Measurements from ENCODE around the genes NT5C3A and RP9.

GRCh38 chr7:32887527-32887806 is 4.1 kb downstream of the KBTBD2 start:
- PRO-cap = no peak

GRCh38 chr7:32892462-32892955 is 949 bp upstream of the KBTBD2 start:
- PRO-cap = no peak

GRCh38 chr7:32892956-32893259 is 1.3 kb upstream of the KBTBD2 start:
- PRO-cap = no peak

GRCh38 chr7:32992545-32992942 is 35.3 kb downstream of the FKBP9 start:
- PRO-cap = no peak

DNA sequence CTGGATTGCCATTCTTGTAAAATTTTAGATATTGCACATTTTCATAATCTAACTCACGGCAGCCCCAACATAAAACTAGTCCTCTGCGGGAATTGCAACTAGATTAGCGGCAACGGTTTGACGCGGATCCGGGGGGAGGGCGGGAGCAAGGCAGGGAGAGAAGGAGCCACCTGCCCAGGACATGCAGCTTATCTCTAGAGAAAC is 633 bp downstream of the NT5C3A start:
- PRO-cap = no peak

DNA sequence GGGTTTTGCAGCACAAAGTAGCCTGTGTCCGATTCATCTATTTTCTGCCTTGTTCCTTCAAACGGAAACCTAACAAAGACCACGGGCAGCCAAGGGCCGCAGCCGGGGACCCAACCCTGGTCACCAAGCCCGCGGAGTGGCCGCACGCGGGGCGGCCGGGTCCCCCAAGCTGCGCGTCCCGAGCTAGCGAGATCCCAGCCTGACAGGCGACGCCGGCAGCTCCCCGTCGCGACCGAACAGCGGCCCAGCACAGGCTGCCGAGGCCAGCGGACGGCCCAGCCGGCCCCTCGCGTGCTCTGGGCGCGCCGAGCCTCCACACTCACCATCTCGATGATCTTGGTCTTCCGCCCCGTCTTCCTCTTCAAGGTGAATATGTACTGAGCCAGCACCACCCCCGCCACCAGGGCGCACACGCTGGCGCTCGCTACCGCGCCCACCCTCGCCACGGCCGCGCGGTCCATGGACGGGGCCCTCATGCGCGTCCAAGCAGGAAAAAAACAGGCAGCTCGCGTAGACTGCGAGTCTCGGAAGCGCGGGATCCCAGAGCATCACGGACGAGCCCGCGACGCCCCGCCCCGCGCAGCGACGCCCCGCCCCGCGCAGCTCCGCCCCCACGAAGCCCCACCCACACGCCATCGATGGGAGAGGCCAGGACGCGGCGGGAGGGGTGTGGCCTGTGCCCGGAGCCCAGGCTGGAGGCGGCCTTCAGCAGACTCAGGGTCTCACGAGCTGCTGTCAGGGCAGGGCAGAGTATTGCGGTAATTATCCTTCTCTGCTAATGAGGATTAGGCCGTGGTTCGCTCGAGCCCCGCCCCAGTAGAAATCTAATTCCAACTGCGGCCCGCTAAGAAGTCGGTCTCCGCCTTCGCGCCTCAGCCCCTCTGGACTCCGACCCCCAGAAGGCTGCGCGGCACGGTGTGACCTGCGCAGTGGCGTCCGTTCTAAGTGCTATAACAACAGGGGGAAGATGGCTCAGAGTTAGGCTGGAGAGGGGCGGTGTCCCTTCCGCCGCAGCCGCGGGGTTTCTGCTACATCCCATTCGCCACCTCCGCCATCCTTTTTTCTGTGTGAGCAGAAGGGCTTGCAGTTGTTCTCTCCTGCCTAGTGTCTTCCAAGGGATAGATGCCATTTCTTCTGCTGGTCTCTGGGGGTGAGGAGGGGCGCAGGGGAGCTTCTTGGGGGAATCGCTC is at the start of gene NT5C3A:
NT5C3A (minus strand) TSS at position 532 of the 1,190 bp plus-strand sequence.
- PRO-cap = bidirectional peak, plus-strand start at position 690 of the sequence, minus-strand start at position 526 of the sequence; bidirectional peak, plus-strand start at position 981 of the sequence, minus-strand start at position 883 of the sequence

GRCh38 chr7:33108687-33109964 is at the start of gene RP9:
RP9 (minus strand) TSS chr7:33109404.
- PRO-cap = bidirectional peak, plus-strand start at chr7:33109586, minus-strand start at chr7:33109403

GRCh38 chr7:33351673-33352073 is 222.3 kb downstream of the BBS9 start:
- PRO-cap = no peak

DNA sequence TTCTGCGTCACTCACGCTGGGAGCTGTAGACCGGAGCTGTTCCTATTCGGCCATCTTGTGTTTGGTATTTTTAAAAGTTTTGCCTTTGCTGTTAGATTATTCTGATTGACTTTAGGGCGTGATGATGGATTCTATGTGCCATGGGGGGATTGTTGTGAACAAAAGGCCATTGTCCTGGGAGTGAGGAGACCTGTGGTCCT is 89.1 kb downstream of the BMPER start:
- PRO-cap = no peak

GRCh38 chr7:35035461-35036148 is 1.7 kb downstream of the DPY19L1 start:
- PRO-cap = no peak

- PRO-cap = no peak
Measured at GRCh38 chr7:35258010-35258483, 4.1 kb upstream of the TBX20 start.

DNA sequence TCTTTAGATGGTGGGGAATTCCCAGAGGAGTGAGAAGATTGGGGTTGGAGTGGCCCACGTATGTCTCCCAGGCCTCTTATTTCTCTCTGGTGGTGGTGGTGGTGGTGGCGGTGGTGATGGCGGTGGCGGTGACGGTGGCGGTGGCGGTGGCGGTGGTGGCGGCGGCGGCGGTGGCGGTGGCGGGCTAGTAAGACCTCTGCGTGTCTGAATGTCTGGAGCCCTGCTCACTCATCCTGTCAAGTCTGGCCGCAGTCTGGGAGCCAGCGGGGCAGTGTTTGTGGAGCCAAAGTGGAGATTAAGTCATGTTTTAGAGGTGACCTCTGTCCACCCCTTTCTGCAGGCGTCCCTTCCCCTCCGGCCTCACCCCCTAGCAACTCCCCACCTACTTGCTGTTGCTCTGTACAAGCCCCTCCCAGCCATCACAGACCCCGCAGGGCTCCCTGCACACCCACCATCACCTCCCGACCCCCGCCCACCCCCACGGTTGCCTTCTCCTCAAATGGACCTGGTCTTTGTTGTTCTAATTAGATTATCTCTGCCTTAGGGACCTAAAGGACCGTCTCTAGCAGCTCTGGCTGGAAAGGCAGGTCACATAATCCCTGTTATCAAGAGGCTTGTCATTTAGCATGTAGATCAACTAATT is 165.0 kb upstream of the TBX20 start:
- PRO-cap = no peak

DNA sequence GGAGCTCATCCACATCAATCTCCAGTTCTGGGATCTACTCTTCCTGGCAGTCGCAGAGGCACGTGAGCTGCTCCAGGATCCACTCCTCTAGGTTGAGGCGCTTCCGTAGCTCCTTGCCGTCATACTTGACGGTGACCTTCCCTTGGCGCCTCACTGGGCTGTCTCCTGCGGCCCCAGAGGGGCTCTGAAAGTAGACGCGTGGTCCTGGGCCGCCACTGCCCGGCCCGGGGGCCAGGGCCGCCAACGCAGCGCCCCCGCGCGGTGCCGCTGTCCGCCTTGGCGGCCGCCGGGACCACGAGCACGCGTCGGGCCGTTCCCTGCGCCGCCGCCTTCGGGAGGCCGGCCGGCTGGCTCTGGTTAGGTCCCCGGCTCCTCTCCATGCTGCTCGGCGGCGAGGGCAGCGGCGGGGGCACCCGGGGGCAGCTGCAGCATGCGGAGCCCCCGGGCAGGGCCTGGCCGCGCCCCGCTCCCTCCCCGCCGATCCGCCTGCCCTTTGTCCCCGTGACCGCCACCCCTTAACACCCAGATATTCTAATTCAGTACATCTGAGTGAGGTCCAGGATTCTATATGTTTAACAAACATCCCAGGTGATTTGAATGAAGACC is 170.5 kb downstream of the SEPTIN7 start:
- PRO-cap = no peak

GRCh38 chr7:36036499-36037037 is 116.5 kb upstream of the EEPD1 start:
- PRO-cap = no peak

DNA sequence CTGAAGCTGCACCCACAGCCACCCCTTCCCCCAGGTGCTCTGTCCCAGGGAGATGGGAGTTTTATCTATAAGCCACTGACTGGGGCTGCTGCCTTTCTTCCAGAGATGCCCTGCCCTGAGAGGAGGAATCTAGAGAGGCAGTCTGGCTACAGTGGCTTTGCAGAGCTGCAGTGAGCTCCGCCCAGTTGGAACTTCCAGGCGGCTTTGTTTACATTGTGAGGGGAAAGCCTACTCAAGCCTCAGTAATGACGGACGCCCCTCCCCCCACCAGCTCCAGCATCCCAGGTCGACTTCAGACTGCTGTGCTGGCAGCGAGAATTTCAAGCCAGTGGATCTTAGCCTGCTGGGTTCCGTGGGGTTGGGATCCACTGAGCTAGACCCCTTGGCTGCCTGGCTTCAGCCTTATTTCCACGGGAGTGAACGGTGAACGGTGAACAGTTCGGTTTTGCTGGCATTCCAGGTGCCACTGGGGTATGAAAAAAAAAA is 105.4 kb downstream of the EEPD1 start:
- PRO-cap = no peak

DNA sequence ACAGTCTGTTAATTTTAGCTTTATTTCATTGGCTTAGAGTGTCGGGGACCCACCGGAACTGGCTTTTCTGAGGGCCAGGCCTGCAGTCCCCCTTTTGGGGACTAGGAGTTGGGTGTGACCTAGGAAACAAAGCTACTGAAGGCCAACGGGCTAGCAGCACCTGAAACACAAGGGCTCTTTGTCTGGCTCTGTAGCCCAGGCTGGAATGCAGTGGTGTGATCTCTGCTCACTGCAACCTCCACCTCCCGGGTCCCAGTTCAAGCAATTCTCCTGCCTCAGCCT is 820 bp upstream of the ANLN start:
- PRO-cap = no peak

DNA sequence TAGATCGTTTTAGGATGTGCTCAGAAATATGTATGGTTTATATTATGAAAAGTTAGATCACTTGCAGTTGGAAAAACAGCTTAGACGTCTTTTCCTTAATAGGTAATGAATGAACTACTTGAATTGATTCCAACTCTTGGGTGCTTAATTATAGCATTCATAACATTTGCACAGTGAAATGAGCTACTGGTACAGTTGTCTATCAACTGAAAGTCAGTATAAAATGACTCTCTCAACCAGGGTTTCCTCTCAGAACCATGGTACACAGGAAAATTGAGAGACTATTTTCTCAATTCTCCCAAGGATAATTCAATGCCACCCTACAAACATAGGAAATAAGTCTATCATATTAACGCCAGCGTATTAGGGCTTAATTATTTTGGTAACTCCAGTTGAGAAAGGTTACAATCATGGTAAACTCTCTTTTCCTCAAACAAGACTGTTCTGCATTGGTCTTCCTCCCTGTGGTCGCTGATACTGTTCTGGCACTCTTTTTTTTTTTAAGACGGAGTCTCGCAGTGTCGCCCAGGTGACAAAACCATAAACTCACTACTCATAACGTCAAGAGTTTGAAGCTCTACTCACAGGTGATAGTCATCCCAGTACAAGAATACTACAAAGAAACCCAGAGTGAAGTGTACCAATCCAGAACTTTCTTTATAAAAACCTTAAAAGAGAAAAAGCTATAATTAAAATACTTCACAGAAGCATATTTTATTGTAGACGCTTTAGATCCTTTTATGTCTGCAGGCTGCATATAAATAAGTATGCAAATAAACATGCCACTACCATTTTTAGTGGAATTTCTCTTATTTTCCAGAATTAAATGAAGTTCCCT is 2.0 kb downstream of the ANLN start:
- PRO-cap = no peak

- PRO-cap = no peak
Measured at GRCh38 chr7:36686485-36686886, 37.8 kb downstream of the AOAH start.

DNA sequence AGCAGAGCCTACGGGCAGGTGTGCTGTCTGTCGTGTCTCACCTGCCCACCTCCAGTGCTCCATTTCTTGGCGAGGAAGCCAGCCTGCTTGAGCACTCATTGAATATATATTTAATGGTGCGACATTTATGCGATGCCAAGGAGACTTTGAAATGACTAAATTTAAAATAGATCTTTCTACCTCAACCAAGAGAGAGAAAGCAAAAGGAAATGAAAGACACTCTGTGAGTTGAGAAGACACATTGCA is 53.5 kb upstream of the AOAH start:
- PRO-cap = no peak

GRCh38 chr7:36780722-36781526 is 56.6 kb upstream of the AOAH start:
- PRO-cap = no peak

Measured in left cardiac atrium (tissue), 1 donor.